Airway epithelial cell (primary cell): ENCODE measurements around a stretch of chr12.

DNA sequence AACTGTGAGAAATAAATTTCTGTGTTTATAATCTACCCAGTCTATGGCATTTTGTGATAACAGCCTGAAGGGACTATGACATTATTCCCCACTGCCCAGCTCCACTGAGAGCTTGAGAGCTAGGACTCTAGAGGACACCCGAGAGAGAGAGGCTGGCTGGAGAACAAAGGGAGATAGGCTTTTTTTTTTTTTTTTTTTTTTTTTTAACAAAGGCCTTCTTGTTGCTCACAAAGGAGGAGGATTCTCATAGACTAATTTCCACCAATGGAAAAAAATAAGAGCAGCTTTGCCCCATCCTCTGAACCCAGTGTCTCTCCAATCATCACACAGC, 87.9 kb upstream of the EEA1 start:
- RAMPAGE, long total RNA, result no peak

DNA sequence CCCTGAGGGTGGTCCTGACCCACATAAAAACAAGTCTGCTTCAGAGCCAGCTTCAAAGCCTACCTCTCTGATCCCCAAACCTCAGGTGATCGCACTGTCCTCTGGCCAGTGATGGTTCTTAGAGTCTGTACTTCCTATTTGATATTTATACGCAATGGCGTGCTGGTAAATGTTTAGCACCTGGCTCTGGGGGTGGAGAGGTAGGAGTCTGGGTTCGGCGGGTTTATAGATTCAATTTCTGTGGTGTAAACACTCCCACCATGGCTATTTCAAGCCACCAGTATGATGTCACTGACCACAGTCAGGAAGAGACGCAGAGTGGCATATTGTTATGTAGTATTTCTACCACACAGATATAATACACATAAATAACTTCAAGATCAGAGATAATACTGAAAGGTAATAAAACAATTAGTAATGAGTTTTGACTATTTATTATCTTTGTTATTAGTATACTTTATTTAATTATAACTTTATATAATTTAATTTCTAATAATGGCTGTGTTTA, 166.3 kb upstream of the EEA1 start:
- RAMPAGE, long total RNA, result no peak

DNA sequence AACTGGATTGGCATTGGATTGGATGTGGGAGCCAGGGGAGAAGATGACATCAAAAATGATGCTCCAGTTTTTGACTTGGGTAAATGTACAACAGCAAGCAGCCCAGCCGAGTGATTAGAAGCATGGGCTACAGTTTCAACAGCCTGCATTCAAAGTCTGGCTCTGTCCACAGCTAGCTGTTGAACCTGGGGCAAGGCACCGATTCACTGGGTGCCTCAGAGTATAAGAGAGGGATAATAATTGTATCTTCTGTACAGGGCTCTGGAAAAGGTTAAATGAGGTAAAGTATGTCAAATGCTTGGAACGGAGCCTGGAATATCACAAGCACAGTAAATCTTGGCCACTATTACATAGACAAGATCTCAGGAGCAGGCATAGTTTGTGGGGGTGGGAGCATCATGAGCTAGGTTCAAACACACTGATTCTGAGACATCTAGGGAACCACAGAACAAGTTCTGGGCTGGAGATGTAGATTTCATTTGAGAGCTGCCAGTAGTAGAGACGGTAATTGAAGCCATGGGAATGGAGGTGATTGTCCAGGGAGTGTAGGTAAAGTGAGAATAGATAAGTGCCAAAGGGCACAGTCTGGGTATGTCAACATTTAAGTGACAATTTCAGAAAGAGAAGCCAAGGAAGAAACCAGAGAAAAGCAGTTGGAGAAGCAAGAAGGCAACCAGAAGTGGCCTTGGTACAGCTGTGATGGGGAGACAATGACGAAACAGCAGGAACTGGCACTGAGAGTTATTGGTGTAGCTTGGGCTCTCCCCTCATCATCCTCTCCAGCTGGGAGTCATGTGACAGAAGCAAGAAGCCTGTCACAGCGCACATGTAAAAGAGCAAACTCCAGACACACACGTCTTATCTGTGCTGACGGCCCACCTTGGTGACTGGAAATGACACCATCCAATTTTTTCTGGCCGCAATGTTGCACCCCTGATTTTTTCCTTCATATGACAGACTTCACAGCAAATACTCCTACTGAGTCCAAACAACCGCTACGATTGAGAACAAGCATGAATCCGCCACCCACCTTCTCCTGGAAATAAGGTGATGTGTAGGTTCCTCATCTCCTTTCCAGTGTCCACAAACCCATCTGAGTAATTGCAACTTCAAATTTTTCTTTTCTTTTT, 203.4 kb upstream of the NUDT4 start:
- RAMPAGE, long total RNA, result no peak

DNA sequence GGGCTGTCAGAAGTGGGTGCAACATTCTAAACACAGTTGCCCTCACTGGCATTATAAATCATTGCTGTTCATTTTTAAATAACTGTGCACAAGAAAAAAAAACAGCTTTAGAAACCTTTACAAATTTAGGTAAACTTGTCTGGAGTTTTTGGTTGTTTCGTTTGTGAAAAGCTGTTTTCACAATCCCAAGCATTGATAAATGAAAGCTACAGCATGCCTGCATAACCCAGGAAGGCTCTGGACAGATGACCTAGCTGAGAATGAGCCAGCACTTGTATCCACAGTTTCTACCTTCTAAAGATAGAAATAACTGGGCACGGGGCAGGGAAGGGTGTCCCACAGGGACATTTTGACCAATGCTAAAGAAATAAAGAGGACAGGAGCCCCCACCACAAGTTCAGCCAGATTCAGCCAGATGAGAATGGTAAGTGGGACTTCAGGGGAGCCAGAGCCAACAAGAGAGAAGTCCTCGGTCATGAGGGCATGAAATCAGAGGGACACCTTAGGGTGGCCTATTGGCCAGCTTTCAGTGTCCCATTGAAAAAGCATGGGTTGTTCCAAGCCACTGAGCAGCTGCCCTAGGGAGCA, 140.5 kb upstream of the NUDT4 start:
- RAMPAGE, long total RNA, result no peak

- RAMPAGE, long total RNA, result no peak
These were observed 133.6 kb upstream of the NUDT4 start for GRCh38 chr12:93243928-93244708.

DNA sequence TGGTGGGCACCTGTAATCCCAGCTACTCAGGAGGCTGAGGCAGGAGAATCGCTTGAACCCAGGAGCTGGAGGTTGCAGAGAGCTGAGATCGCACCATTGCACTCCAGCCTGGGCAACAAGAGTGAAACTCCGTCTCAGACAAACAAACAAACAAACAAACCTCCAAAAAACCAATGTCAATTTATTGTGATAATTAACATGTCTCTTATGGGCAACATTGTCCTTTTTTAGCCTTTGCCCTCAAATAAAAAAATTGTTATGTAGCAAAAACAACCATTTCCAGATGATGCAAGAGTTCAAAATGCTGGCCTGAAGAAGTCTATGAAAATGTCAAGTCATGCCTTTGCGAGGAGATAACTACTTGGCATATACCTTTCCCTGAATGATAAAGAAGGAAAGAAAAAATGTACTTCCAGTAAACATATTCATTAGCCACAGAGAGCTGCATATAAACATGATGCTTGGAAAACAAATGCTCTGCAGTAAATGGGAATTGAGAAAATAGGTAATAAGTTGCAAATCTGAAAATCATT, 4.7 kb upstream of the NUDT4 start:
- RAMPAGE, long total RNA, result no peak

- RAMPAGE, long total RNA, result no peak
These were observed 2.1 kb downstream of the NUDT4 start for GRCh38 chr12:93379586-93380375.

DNA sequence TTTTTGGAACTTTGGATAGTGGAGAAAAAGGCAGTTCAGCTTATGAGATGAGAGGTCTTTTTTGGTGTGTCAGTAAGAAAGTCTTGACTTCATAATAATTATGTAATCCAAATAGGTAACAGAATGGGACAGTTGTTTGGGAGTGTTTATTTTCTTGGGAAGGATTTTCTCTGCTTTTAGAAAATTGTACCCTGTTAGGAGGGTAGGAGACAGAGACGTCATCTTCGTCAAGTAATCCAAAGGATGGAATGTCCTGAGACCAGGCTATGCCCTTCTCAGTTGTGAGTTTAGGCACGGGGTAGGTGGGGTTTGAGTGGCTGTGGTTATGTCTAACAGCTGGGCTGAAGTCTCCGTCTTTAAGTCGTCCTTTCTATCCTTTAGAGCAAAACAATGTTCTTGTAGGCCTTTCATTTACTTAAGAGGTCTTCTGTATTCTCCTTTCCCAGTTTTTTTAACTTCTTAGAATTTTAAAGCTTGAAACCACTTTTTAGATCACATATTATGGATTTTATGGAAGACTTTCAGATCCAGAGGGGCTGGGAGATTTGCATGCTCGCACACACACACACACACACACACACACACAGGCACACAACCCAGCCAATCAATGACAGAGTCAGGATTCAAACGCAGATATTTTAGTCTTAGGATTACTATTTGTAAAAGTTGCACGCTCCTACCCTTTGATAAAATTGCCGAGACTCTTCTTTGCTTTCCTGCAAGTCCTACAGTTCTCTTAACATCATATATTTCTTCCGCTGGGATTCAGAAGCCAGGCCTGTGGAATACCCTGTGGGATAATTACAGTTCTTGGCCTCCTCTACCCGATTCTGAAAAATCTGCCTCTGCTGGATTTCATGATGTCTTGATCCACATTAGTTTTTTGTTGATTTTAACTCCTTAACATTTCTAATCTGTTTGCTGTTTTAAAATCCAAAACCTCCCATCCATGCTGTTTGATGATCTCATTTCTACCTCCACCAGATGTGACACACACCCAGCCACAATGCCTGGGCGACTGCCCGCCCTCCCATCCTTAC, 6.0 kb downstream of the SOCS2 start:
- RAMPAGE, long total RNA, result no peak

DNA sequence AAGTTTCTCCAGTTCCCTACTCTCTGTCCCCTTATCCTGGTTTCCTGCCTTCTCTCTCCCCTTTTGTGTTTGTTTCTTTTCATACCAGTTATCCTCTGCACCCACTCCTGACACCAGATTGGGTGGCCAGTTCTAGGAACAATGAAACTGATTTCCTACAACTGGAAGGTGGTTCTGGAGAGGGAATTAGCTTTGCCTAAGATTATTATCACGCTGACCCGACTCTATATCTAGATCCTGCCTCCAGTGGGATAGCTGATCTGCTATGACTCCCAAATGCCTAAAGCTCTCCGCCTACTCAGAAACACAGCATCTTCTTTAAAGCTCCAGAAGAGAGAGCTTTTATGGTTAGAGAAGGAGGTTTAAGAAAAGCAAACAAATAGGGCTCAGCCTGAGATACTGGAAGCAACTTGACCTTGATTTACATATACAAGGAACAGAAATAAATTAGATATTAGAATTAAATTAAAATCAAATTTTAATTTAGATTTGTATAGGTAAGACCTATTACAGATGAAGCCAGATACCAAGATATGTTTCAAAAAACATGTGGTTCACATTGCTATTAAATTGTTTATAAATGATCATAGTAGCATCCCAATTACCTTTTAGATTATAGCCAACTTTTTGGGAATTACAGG, 20.7 kb downstream of the SOCS2 start:
- RAMPAGE, long total RNA, result no peak

DNA sequence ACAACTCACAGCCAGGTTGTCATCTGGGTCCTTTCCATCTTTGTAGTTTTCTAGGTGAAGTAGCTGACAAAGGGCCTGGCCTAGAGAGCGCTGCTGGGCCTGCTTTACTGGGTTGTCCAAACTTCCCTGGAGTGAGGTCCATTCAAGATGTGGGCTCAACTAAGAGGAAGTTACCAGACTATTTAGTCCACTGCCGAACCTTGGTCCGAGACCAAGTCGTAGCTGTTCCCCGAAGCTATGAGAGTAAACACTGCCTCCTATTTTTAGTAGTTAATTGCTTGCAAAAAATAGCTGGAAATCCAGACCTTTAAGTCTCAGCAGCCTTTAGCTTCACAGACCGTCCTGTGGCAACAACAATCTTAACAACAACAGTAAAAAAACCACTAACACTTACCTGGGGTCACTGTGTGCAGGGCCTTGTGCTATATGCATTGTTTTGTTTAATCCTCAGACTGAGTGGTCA, 30.4 kb downstream of the SOCS2 start:
- RAMPAGE, long total RNA, result no peak

GRCh38 chr12:93759380-93760294, 82.5 kb downstream of the CRADD start:
- RAMPAGE, long total RNA, result no peak

DNA sequence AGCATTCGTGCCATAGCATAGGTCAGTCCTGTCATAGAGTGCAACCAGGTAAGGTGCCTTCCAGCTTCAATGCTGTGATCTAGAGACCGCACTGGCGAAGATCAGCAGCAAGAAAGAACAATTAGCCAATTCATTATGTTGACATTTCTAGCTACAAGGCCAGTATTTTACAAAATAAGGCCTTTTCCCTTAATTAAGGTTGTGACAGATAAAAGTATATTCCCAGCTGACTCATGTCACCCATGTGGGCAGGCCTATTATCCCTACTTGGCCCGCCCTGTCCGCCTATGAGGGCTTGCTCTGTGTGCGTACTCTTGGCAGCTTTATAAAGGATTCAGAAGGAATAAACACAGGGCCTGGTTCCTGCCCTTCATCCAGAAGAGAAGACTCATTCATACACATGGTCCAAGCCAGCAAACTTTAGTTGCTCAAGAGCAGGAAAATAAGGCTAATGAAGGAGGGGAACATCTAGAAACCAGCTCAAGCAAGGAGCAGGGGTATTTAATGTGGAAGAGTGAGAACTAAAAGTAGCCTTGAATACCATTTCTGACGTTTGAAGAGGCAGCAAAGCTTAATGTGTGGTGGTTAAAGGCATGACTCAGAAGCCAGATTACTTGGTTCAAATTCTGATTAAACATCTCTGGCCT, 141.8 kb downstream of the CRADD start:
- RAMPAGE, long total RNA, result no peak

- RAMPAGE, long total RNA, result no peak
These were observed 146.4 kb downstream of the CRADD start for GRCh38 chr12:93823531-93824084.

DNA sequence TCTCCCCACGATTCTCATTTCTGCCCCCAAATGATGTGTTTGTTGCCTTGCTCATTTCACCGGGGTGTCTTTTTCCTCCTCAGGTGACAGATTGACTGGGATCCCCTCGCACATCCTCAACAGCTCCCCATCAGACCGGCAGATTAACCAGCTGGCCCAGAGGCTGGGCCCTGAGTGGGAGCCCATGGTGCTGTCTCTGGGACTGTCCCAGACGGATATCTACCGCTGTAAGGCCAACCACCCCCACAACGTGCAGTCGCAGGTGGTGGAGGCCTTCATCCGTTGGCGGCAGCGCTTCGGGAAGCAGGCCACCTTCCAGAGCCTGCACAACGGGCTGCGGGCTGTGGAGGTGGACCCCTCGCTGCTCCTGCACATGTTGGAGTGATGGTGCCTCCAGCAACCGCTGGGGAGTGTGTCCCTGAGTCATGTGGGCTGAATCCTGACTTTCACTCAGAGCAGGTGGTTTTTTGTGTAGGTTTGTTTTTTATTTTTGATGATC, 172.8 kb downstream of the CRADD start:
- RAMPAGE, long total RNA, result no peak

DNA sequence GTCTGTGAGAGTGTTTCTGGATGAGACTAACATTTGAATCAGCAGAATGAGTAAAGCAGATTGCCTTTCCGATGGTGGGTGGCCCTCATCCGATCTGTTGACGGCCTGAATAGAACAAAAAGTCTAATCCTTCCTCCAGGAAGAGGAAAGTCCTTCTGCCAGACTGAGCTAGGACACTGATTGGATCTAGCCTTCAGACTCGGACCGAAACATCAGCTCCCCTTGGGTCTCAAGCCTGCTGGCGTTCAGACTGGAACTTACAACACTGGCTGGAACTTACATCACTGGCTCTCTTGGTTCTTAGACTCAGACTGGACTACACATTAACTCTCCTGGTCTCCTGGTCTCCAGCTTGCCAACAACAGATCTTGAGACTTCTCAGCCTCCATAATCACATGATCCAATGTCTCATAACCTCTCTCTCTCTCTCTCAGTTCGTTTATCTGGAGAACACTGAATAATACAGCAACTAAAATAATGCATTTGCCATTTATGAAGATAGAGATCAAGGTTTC, 193.5 kb upstream of the PLXNC1 start:
- RAMPAGE, long total RNA, result no peak

DNA sequence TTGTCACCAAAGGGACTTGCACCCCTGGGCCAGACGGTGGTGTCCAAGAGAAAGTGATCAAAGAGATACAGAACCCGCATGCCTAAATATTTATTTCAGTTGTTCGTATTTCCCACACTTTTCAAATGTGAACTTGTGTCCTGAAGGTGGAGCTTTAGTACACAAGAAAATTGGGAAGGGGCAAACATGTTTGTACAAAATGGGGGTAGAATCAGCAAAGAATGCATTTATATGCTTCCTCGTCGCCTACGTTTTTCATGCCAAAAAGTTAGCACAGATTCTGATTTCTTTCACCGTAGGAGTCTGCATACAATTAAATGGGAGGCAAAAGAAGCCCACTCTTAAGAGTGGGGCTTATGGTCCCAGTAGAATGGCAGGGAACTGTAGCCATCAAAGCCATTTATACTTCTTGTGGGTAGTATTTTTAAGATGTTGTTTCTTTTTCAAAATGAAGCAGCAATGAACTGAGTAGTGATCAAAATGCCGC, 2.6 kb upstream of the PLXNC1 start:
- RAMPAGE, long total RNA, result no peak

- RAMPAGE, long total RNA, result no peak
These were observed 59.7 kb downstream of the PLXNC1 start for GRCh38 chr12:94207696-94208789.

GRCh38 chr12:94262078-94262858, 113.9 kb downstream of the PLXNC1 start:
- RAMPAGE, long total RNA, result no peak

- RAMPAGE, long total RNA, result no peak
These were observed 114.7 kb downstream of the PLXNC1 start for GRCh38 chr12:94262859-94263632.

GRCh38 chr12:94673653-94674141, 23.3 kb upstream of the TMCC3 start:
- RAMPAGE, long total RNA, result no peak